Right atrium auricular region (tissue), 2 donors: Measurements from ENCODE around the genes CEP120 and CSNK1G3.

DNA sequence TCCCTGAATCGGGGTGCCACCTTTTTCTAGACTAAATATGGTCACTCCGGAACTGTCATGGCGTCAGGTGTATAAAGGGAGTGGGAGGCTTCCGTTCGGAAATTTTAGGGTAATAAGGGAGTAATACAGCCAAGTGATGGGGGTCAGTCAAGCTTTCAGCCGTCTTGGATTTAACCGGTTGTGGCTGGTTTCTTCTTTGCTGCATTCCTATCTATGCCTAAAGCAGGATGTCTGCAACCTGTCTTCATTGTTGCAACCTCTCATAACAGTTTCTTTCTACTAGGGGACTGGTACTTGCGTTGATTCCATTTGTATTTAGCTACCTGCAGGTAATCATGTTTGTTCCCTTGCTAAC, 48.8 kb downstream of the PRR16 start:
- PRO-cap, result no peak
- RAMPAGE, long total RNA, 2 experiments, result no peak in any of the 2 experiments

DNA sequence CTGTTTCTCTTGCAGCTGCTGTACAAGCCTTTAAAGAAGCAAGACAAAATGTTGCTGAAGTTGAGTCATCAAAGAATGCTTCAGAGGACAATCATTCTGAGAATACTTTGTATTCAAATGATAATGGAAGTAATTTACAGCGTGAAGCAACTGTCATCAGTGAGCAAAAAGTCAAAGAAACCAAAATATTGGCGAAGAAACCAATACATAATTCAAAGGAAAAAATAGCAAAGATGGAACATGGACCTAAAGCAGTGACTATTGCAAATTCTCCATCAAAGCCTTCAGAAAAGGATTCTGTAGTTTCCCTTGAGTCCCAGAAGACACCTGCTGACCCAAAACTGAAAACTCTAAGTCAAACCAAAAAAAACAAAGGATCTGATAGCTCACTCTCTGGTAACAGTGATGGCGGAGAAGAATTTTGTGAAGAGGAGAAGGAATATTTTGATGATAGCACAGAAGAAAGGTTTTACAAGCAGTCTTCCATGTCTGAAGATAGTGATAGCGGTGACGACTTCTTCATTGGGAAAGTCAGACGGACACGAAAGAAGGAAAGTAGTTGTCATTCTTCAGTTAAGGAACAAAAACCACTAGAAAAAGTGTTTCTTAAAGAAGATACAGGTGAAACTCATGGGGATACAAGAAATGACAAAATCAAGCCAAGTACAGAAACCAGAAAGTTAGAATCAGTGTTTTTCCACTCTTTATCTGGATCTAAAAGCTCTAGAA, 57.8 kb downstream of the LOX start:
- PRO-cap, result no peak
- RAMPAGE, long total RNA, 2 experiments, result no peak in any of the 2 experiments

DNA sequence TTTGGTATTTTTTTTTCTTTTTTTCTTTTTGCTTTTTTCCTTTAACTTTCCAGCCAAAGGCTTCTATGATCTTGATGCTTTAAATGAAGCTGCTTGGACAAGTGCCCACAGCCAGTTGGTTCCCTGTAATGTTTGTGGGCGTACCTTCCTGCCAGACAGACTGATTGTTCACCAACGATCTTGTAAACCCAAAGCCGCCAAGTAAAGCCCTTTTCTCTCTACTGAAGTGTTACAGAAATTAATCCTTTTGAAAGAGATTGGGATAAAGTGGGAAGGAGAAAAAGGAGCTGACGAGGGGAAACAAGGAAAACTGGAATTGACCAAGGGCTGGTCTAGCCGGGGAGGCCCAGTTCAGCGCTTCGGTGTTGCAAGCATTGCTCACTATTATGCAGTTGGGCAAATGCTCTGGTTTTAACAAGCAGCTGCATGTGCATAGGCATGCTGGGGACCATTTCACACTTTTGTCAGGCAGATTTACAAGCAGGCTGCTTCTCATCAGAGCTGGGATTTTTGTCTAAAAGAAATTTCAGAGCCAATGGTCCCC, 22.5 kb downstream of the ENSG00000250803 start:
- PRO-cap, result no peak
- RAMPAGE, long total RNA, 2 experiments, result no peak in any of the 2 experiments

DNA sequence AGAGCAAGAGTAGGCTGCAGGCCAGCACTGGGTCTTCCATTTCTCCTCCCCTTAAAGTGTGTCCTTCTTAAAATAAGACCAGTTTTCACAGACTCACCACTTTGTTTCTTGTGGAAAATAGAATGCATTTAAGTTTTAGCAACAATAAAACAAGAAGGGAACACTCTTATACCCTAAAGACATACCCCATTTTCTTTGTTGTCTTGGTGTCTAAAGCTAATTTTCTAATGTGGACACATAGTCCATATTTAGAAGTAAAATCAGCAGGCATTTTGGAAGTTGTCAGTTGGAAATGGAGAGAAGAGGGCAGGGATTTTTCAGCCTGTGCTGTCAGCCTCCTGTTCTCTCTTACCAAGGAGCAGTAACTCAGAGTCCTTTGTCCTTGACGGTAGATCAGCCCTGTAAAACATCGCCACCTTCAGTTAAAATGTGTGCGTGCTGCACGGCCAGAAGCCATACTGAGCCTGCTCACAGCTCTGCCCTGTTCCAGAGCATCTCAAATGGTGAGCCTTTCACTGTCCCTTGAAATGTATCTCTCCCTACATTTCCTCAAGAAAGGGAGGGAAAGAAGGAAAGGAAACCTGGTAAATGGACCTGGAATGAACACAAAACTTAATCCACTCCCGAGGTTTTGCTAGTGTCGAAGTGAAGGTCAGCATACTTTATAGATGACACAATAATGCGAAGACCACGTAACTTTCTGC, 103.4 kb downstream of the SNCAIP start:
- PRO-cap, result no peak
- RAMPAGE, long total RNA, 2 experiments, result no peak in any of the 2 experiments

- PRO-cap, result unidirectional peak, plus-strand start at chr5:123036013; unidirectional peak, plus-strand start at chr5:123036177
- RAMPAGE, long total RNA, 2 experiments, result no peak in any of the 2 experiments
These were observed 739 bp downstream of the PPIC start for GRCh38 chr5:123035651-123036321.

DNA sequence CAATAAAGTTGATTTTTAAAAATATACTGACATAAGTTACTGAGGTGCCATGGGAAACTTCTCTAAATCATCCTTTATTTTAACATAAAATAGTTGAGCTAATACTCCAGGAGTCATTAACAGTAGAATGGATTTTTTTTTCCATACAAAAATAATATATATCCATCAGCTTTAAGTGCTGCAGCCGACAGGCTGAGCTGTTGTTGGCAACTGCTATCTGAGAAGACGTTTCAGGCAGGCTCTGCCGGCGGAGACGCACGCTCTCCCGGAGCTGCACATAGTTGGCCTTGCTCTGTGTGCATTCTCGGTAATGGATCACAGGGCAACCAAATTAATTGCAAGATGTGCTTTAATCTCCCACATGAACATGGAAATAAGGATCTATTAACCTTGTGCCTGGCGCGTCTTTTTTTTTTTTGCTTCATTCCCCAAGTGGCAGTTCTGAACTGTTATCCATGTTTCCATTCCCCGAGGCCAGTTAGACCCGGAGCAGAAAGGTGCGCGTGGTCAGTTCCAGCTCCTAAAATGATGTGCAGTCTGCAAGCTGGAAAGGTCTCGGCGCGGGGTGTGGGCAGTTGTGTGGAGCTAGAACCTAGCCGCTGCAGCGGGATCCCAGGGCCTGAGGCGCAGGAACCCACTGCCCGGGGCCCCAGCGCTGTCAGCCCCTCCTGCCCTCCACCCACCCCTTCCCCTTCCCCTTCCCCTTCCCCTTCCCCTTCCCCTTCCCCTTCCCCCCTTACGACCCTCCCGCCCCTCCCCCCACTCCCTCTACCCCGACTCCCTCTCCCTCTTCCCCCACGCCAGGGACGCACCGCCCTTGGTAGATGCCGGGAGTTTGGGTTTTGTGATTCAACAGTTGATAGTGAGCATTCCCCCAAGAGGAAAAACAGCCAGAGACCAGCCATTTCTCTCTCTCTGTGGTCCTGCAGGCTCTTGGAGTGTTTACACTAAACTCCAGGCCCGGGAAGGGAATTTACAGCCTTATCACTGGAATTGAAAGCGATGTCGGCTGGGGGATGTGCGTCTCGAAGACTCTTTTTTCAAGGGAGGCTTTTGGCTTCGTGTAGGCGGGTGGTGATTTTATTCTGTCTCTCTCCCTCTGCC, 137.9 kb downstream of the CEP120 start:
- PRO-cap, result no peak
- RAMPAGE, long total RNA, 2 experiments, result no peak in any of the 2 experiments

DNA sequence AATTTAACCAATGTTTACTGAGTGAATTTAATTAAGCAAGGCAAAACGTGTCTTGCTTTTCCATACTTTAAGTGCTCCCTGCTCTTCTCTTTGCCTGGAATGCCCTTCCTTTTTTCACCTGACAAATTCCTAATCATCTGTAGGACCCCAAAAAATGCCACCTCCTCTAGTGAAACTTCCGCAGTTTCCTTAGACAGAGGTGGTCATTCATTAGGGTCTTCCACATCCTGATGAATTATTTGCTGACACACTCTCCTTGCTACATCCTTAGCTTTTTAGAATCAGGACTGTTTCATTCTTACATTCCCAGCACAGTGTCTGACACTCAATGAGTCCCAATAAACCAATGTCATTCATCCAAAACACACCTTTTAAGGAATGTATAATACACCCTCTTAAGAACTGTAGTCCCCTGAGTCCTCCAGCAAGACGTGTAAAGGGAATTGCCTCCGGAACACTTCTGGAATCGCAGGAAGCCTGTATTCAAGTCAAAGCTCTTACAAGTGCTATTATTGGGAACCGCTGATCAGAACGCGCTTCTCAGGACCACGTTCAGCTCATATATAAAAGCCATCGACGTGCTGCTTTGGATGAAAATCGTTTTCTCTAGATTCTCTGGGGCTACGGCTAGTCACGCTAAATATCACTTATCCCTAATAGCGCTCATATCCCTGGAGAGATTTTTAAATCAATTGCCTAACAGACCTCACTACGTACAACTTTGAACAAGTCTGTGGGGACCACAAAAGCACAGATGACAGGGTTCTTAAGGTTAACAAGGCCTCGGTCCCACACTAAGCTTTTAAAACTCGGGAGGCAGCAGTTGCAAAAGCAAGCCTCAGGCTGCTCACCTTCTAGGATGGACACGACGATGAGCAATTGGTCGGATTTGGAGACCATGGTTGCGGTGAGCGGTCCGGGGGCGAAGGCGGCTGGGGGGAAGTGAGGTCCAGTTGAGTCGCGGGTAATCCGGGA, 817 bp downstream of the CEP120 start:
- PRO-cap, result no peak
- RAMPAGE, long total RNA, 2 experiments, result no peak in any of the 2 experiments

- PRO-cap, result bidirectional peak, plus-strand start at chr5:123423579, minus-strand start at chr5:123423468
- RAMPAGE, long total RNA, 2 experiments, result start-site peak on the minus strand in 1 of 2 experiments, at chr5:123423343-123423363 at its widest, 116 reads per replicate
These were observed at the start of gene CEP120 for GRCh38 chr5:123423074-123423768. Gene CEP120 (minus strand): TSS chr5:123423403.

- PRO-cap, result no peak
- RAMPAGE, long total RNA, 2 experiments, result no peak in any of the 2 experiments
These were observed 37.0 kb upstream of the CEP120 start for GRCh38 chr5:123460046-123460722.

DNA sequence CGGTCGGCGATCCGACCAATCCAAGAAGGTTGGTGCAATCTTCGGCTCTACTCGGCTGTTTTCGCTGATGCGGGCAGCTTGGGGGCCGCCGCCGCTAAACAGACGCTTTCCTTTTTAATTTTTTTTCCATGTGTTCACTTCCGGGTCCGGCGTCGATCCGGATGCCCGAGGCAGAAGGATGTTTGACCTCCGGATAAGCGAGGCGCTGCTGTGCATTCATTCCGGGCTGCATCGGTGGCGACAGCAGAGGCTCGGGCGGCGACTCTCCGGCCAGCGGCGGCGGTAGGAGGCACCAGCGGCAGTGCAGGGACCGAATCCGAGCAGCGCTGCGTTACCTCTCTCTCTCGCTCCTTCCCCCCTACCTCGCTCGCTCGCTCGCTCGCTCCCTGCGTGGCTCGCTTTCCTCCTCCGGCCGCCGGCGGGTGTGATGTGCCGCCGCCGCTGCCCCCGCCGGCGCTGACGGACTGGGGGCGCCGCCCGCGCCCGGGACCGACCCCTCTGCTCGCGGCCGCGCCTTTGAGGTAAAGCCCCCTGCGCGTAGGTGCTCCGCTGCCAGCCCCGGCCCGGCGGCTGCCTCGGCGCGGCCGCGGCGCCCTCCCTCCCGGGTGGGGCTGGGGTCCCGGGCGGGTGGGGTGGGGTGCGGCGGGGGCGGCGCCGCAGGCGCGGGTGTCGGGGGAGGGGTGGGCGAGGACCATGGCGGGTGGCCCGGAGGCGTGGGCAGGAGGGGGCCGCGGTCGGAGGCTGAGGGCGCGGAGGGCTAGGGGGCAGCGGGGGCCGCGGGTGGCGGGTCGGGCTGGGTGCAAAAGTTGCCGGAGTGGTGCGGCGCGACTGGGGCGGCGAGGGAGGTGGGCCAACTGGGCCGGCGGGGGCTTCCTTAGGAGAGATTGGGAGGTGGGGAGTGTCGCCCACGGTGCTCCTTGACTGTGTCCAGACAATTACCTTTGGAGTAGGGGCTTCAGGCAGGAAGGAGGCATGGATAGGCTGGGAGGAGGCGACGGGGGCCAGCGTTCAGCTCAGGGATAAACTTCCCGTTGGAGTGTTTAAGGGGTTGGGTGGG, at the start of gene CSNK1G3:
Gene CSNK1G3 (plus strand): TSS at position 128 of the 1,057 bp plus-strand sequence.
- PRO-cap, result bidirectional peak, plus-strand start at position 219 of the sequence, minus-strand start outside the sequence; unidirectional peak, plus-strand start at position 301 of the sequence; unidirectional peak, minus-strand start at position 929 of the sequence
- RAMPAGE, long total RNA, 2 experiments, result no peak in any of the 2 experiments

DNA sequence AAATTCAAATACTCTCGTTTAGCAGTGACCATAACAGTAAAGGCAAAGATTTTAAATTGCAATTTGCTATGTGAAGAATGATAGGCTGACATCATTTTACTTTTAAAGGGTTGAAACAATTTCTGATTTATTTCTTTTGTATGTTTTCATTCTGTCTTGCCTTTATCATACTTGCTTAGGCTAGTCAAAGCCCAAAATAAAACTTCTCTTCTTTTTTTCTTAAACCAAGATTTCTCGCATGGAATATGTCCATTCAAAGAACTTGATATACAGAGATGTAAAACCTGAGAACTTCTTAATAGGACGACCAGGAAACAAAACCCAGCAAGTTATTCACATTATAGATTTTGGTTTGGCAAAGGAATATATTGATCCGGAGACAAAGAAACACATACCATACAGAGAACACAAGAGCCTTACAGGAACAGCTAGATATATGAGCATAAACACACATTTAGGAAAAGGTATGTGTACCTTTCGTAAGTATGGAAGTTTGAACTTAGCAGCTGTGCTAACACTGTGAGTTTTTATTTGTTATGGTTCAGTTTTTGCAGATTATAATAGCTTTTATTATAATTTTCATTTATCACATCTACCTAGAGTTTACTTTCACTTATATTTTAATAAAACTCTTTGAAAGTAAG, 63.6 kb downstream of the CSNK1G3 start:
- PRO-cap, result no peak
- RAMPAGE, long total RNA, 2 experiments, result no peak in any of the 2 experiments

DNA sequence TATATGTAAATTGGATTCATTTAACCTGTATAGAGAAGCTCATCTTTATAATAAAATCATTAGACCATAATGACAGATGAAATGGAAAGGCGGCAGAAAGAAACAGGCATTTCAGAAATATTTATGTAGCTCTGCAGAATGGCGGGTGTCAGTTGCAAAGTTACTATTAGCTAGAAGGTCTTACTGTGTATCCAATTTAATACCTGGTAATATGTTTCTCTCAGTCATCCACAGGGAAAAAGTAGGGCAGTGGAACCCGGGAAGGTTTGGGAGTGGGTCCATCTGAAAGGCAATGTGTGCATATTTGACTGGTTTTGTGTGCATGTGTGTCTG, 575.0 kb downstream of the CSNK1G3 start:
- PRO-cap, result no peak
- RAMPAGE, long total RNA, 2 experiments, result no peak in any of the 2 experiments

- PRO-cap, result no peak
- RAMPAGE, long total RNA, 2 experiments, result no peak in any of the 2 experiments
These were observed 105.3 kb downstream of the ZNF608 start for GRCh38 chr5:124641140-124641526.

DNA sequence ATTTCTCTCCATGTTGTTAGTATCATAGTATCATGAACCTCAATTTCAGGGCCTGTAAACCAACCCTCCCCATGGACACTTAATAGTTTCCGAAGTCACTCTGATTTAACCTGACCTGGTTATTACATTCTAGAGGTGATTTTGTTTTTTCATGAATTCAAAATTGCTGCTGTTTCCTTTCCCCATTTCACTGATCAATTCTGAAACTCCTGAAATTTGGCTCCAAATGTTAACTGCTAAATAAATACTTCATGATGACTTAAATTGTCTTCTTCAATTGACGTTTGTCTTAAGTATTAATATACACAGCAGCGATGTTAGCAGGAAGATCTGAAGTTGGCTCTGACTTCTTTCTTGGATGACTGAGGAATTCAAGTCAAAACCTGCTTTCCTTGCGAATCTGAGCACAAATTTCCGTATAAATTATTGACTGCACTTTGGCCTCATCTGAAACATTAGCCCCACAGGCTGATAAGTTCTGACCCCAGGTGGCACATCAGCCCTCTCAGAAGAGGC, 84.5 kb downstream of the ZNF608 start:
- PRO-cap, result no peak
- RAMPAGE, long total RNA, 2 experiments, result no peak in any of the 2 experiments

- PRO-cap, result no peak
- RAMPAGE, long total RNA, 2 experiments, result no peak in any of the 2 experiments
These were observed 35.0 kb downstream of the ZNF608 start for GRCh38 chr5:124711278-124712071.

GRCh38 chr5:124728922-124729416, 17.5 kb downstream of the ZNF608 start:
- PRO-cap, result no peak
- RAMPAGE, long total RNA, 2 experiments, result no peak in any of the 2 experiments

- PRO-cap, result bidirectional peak, plus-strand start at chr5:124744600, minus-strand start at chr5:124744488
- RAMPAGE, long total RNA, 2 experiments, result start-site peak on the minus strand in 2 of 2 experiments, at chr5:124744458-124745130 at its widest, 17 to 127 reads per replicate
These were observed 1.8 kb downstream of the ZNF608 start for GRCh38 chr5:124744279-124745305.

- PRO-cap, result no peak
- RAMPAGE, long total RNA, 2 experiments, result no peak in any of the 2 experiments
These were observed 511.2 kb upstream of the ZNF608 start for GRCh38 chr5:125257616-125258009.

- PRO-cap, result unidirectional peak, minus-strand start at chr5:126044210
- RAMPAGE, long total RNA, 2 experiments, result no peak in any of the 2 experiments
These were observed 379.1 kb upstream of the GRAMD2B start for GRCh38 chr5:126043994-126044699.

DNA sequence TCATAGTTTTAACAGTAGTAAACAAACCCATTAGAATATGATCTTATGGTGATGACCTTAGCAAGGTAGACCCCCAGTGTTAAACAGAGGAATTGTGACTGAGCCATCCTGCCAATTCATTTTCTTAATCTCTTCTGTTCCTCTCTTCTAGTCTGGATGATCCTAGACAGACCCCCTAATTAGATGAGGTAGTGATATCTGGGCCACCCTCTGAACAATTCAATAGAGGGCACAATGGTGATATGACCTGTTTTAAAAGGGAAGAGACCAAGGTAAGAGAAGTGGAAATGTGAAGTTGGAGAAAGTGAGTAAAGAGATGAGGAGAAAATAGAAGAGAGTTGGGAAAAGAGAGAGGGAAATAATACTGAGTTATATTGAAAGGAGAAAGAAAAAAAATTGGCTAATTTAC, 8.2 kb downstream of the GRAMD2B start:
- PRO-cap, result no peak
- RAMPAGE, long total RNA, 2 experiments, result no peak in any of the 2 experiments